HepG2 (cell line): ENCODE measurements around the gene ADAMTS20.

GRCh38 chr12:40137091-40137627 is 31.3 kb upstream of the SLC2A13 start:
- RRBS, 2 experiments = no CpG with 5 or more reads among the region's 3 CpGs
CAGE:
- cytosol, long polyA minus RNA = no peak
- cytosol, long polyA plus RNA = no peak
- long polyA plus RNA = no peak
- nucleus, long polyA minus RNA = no peak
- nucleus, long polyA plus RNA = no peak

DNA sequence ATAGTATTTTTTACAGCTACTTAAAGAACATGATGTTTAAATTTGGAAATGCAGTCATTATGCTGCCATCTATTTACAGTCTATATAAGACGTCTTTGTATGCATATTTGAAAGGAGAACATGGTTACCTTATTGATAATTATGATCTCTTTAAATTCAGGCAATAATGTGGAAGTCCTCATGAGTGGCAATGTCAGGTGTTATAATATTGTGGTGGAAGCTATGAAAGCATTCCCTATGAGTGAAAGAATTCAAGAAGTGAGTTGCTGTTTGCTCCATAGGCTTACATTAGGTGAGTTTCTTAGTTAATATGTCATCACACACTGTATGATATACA is 18.6 kb downstream of the LRRK2 start:
- RRBS, 2 experiments = no CpG with 5 or more reads among the region's 1 CpG
CAGE:
- cytosol, long polyA minus RNA = no peak
- cytosol, long polyA plus RNA = no peak
- long polyA plus RNA = no peak
- nucleus, long polyA minus RNA = no peak
- nucleus, long polyA plus RNA = no peak

DNA sequence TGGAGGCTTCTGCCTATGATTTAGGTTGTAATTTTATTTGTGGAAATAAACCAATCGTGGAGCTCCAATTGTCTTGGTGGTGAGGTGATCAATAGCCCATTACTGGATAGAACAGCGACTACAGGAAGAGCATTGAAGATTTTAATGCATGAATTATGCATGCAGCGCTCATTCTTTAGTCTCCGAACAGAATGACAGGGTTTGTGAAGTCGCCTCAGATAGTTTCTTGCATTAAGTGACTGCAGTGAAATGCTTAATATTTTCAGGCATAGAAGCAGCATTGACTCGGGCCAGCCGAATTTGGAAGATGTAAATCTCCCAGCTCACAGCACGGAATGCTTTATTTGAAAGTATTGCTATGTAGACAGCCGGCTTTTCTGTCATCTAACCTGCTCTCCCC is 135.5 kb downstream of the CNTN1 start:
- RRBS, 2 experiments = no CpG with 5 or more reads among the region's 9 CpGs
CAGE:
- cytosol, long polyA minus RNA = no peak
- cytosol, long polyA plus RNA = no peak
- long polyA plus RNA = no peak
- nucleus, long polyA minus RNA = no peak
- nucleus, long polyA plus RNA = no peak

GRCh38 chr12:41212551-41213161 is 24.5 kb downstream of the PDZRN4 start:
- RRBS, 2 experiments = no CpG with 5 or more reads among the region's 3 CpGs
CAGE:
- cytosol, long polyA minus RNA = no peak
- cytosol, long polyA plus RNA = no peak
- long polyA plus RNA = no peak
- nucleus, long polyA minus RNA = no peak
- nucleus, long polyA plus RNA = no peak

- RRBS, 2 experiments = no CpG with 5 or more reads among the region's 4 CpGs
CAGE:
- cytosol, long polyA minus RNA = no peak
- cytosol, long polyA plus RNA = no peak
- long polyA plus RNA = no peak
- nucleus, long polyA minus RNA = no peak
- nucleus, long polyA plus RNA = no peak
These were observed 288.5 kb downstream of the PDZRN4 start for GRCh38 chr12:41476659-41476958.

DNA sequence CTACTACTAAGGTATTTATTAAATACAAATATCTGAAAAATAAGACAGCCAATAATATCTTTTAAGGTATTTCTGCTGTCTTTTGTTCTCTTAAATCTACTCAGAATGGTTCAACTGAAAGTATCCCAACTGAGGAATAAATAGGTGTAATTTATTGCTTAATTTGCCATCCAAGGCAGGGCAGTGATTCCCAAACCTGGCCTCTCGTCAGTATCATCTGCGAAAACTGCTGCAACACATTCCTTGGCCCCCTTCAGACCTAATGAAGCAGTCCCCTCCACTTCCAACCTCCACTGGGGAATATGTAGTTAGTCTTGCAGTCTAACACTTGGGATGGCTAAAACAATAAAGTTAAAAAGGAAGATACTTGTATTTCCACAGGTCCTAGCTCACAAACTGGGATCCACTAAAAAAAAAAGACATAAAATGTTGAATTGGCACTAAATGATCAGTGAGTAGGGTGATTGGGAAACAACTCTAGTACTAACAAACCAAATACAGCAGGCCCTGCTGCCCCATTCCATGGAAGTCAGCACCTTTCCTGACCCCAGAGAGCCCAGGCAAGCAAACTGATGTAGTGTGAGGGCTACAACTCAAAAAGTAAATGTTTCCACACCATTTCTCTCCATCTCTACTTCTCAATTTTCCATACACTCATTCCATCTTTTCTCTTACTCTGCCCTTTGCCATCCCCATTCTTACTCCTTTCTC is 60.9 kb downstream of the GXYLT1 start:
- RRBS, 2 experiments = no CpG with 5 or more reads among the region's 2 CpGs
CAGE:
- cytosol, long polyA minus RNA = no peak
- cytosol, long polyA plus RNA = no peak
- long polyA plus RNA = no peak
- nucleus, long polyA minus RNA = no peak
- nucleus, long polyA plus RNA = no peak

- RRBS, 2 experiments = no CpG with 5 or more reads among the region's 5 CpGs
CAGE:
- cytosol, long polyA minus RNA = no peak
- cytosol, long polyA plus RNA = no peak
- long polyA plus RNA = no peak
- nucleus, long polyA minus RNA = no peak
- nucleus, long polyA plus RNA = no peak
These were observed 38.9 kb downstream of the GXYLT1 start for GRCh38 chr12:42105696-42106180.

DNA sequence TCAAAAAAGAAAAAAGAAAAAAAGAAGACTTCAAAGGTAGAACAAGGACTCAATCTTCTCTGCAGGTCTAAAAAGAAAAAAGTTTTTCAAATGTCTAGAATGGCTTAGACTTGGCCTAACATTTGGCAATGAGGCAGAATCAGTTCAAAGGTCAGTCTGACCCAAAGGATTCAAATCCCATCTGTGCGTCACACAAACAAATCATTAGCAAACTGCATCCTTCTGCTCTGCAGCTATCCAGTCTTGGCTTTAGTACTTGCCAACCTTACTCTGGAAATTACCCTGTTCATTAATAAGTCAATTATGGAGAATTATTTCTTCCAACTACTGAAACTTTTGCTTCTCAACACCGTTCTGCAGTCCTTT is 3.1 kb downstream of the YAF2 start:
- RRBS, 2 experiments = no CpG with 5 or more reads among the region's 2 CpGs
CAGE:
- cytosol, long polyA minus RNA = no peak
- cytosol, long polyA plus RNA = no peak
- long polyA plus RNA = no peak
- nucleus, long polyA minus RNA = no peak
- nucleus, long polyA plus RNA = no peak

DNA sequence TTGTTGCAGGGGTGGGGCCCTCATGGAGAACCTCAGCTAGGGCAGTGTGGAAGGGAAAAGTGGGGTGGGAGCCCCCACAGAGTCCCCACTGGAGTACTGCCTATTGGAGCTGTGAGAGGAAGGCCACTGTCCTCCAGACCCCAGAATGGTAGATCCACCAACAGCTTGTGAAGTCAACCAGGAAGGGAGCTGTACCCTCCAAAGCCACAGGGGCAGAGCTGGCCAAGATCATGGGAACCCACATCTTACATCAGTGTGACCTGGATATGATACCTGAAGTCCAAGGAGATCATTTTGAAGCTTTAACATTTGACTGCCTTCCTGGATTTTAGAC is 466.7 kb downstream of the ADAMTS20 start:
CAGE:
- cytosol, long polyA minus RNA = no peak
- cytosol, long polyA plus RNA = no peak
- long polyA plus RNA = no peak
- nucleus, long polyA minus RNA = no peak
- nucleus, long polyA plus RNA = no peak

- RRBS, 2 experiments = 12 to 13% methylated on average over 10 of the region's 72 CpGs
CAGE:
- cytosol, long polyA minus RNA = no peak
- cytosol, long polyA plus RNA = no peak
- long polyA plus RNA = no peak
- nucleus, long polyA minus RNA = no peak
- nucleus, long polyA plus RNA = no peak
These were observed at the start of gene ADAMTS20 for GRCh38 chr12:43551704-43552610. ADAMTS20 (minus strand) TSS chr12:43552203.

GRCh38 chr12:43858889-43859589 is 23.2 kb downstream of the TMEM117 start:
- RRBS, 2 experiments = no CpG with 5 or more reads among the region's 7 CpGs
CAGE:
- cytosol, long polyA minus RNA = no peak
- cytosol, long polyA plus RNA = no peak
- long polyA plus RNA = no peak
- nucleus, long polyA minus RNA = no peak
- nucleus, long polyA plus RNA = no peak

- RRBS, 2 experiments = no CpG with 5 or more reads among the region's 6 CpGs
CAGE:
- cytosol, long polyA minus RNA = no peak
- cytosol, long polyA plus RNA = no peak
- long polyA plus RNA = no peak
- nucleus, long polyA minus RNA = no peak
- nucleus, long polyA plus RNA = no peak
These were observed 140.6 kb downstream of the TMEM117 start for GRCh38 chr12:43976411-43977025.

DNA sequence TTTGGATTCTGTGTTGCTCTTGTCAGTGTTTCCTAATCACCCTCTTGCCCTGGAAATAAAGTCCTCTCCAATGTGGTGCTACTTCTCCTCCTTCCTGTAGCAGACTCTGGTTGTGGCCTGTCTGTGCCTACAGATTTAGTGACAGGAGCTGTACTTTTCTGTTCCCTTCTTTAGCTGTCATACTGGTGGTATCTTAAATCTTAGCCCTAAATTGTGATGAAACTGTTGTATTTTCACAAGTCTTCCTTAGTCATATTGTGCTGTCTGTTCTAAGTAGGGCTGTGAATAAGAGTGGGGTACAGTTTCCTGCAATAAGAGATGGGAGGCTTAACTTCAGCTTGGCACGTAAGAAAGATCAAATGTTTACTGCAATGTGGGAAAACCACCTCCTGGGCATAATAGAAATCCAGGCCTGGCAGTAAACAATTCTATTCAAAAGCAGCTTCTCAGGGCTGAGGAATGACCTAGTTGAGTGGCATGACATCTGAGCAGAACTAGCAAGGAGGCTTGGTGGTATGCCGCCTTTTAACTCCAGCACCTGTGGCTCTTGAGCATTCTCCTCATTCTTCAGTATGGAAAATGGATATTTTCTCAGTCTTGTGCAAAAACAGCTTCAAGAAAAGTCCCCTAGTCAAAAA is 19.3 kb downstream of the ANO6 start:
- RRBS, 2 experiments = no CpG with 5 or more reads among the region's 2 CpGs
CAGE:
- cytosol, long polyA minus RNA = no peak
- cytosol, long polyA plus RNA = no peak
- long polyA plus RNA = no peak
- nucleus, long polyA minus RNA = no peak
- nucleus, long polyA plus RNA = no peak

- RRBS, 2 experiments = no CpG with 5 or more reads among the region's 2 CpGs
CAGE:
- cytosol, long polyA minus RNA = no peak
- cytosol, long polyA plus RNA = no peak
- long polyA plus RNA = no peak
- nucleus, long polyA minus RNA = no peak
- nucleus, long polyA plus RNA = no peak
These were observed 74.2 kb downstream of the ANO6 start for GRCh38 chr12:45289956-45290706.

DNA sequence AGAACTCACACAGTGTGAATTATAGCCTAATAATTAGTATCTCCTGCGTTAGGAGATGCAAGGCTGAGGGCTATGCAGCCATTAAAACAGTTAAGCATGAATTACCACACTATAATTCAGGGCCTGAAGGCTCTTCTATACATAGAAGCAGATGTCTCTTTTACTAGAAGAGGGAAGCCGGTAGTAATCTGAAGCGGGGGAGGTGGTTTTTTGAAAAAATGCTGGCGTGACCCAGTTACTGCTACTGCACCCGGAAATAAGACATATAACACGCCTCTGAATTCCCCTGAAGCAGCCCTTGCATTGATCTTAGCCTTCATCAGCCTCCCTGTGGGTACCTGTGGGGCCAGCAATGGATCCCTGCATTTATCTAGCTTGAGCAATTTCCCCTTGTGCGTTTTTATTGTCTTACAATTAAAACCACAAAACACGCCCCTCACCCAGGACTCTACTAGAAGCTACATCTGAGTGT is 211.0 kb upstream of the ARID2 start:
- RRBS, 2 experiments = 44 to 48% methylated on average over 4 of the region's 8 CpGs
CAGE:
- cytosol, long polyA minus RNA = no peak
- cytosol, long polyA plus RNA = no peak
- long polyA plus RNA = no peak
- nucleus, long polyA minus RNA = no peak
- nucleus, long polyA plus RNA = no peak

DNA sequence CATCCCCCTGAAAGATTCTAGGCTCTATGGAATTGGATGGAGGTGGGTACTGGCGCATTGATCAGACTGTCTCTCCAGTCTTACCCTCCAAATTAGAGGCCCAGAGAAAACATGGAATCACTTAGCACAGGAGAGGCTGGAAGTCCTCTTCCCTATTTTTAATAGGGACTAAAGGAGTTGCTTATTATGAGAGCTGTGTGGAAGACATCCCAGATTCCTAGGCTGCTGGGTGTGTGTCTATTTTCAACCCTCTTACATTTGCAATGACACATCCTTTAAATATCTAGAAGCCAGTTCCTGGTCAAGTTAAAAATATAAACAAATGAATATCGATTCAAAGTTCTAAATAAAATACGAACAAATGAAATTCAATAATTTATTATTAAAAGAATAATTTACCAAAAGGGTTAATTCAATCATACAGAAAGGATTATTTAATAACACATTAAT is 58.2 kb upstream of the ARID2 start:
- RRBS, 2 experiments = no CpG with 5 or more reads among the region's 3 CpGs
CAGE:
- cytosol, long polyA minus RNA = no peak
- cytosol, long polyA plus RNA = no peak
- long polyA plus RNA = no peak
- nucleus, long polyA minus RNA = no peak
- nucleus, long polyA plus RNA = no peak

- RRBS, 2 experiments = no CpG with 5 or more reads among the region's 3 CpGs
CAGE:
- cytosol, long polyA minus RNA = no peak
- cytosol, long polyA plus RNA = no peak
- long polyA plus RNA = no peak
- nucleus, long polyA minus RNA = no peak
- nucleus, long polyA plus RNA = no peak
These were observed 39.1 kb downstream of the ARID2 start for GRCh38 chr12:45768214-45769465.

DNA sequence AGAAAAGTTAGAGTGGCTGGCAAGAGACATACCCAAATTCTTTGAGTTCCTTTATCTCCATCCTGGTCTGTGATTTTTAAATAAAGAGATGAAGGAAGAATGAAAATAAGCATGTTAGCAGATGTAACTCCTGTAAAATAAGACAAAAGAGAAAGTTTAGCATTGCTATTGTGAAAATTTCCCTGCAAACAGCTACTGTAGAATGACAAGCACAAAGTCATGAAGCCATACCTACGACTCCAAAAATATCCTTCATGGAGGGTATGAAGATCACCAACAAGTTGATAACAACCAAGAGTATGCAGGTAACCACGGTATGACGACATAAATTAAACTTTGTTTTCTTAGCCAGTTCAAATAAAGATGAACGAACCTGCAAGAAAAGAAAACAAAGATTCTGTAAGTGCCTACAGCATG is 71.1 kb downstream of the SLC38A1 start:
- RRBS, 2 experiments = no CpG with 5 or more reads among the region's 4 CpGs
CAGE:
- cytosol, long polyA minus RNA = start-site peak on the minus strand centred at position 343 of the sequence, 34 bp wide, 58 reads
- cytosol, long polyA plus RNA = no peak
- long polyA plus RNA = no peak
- nucleus, long polyA minus RNA = no peak
- nucleus, long polyA plus RNA = no peak

DNA sequence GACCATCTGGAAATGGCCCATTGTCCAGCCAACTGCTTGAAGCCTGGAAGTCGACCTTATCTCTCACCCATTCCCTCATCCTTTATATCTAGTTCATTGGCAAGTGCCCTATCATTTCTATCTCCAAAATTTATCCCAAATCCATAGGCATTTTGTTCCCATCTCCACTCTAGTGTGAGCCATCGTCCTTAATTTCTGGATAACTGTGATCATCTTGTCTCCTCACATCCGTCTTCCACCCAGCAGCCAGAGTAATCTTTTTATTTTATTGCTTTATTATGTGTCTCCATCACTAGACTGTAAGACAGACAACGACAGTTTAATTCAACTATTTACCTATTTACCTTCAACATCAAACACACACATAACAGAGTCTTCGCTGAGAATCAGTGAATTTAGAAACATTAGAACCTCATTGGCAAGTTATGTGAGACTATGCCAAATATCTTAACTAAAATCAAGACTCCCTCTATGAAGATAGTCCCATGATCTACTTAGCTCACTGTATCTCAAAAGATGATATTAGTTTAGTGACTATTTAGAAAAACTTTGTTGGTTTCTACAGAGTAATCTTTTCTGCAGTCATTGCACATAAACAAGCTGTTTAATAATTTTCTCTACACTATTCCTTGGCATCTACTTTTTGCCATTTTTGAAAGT is 55.2 kb downstream of the SLC38A1 start:
- RRBS, 2 experiments = no CpG with 5 or more reads among the region's 5 CpGs
CAGE:
- cytosol, long polyA minus RNA = no peak
- cytosol, long polyA plus RNA = no peak
- long polyA plus RNA = no peak
- nucleus, long polyA minus RNA = no peak
- nucleus, long polyA plus RNA = no peak

GRCh38 chr12:46214591-46215037 is 54.2 kb downstream of the SLC38A1 start:
- RRBS, 2 experiments = no CpG with 5 or more reads among the region's 3 CpGs
CAGE:
- cytosol, long polyA minus RNA = no peak
- cytosol, long polyA plus RNA = no peak
- long polyA plus RNA = no peak
- nucleus, long polyA minus RNA = no peak
- nucleus, long polyA plus RNA = no peak